Gastrocnemius medialis (tissue), 3 donors: ENCODE measurements around a stretch of chr3.

DNA sequence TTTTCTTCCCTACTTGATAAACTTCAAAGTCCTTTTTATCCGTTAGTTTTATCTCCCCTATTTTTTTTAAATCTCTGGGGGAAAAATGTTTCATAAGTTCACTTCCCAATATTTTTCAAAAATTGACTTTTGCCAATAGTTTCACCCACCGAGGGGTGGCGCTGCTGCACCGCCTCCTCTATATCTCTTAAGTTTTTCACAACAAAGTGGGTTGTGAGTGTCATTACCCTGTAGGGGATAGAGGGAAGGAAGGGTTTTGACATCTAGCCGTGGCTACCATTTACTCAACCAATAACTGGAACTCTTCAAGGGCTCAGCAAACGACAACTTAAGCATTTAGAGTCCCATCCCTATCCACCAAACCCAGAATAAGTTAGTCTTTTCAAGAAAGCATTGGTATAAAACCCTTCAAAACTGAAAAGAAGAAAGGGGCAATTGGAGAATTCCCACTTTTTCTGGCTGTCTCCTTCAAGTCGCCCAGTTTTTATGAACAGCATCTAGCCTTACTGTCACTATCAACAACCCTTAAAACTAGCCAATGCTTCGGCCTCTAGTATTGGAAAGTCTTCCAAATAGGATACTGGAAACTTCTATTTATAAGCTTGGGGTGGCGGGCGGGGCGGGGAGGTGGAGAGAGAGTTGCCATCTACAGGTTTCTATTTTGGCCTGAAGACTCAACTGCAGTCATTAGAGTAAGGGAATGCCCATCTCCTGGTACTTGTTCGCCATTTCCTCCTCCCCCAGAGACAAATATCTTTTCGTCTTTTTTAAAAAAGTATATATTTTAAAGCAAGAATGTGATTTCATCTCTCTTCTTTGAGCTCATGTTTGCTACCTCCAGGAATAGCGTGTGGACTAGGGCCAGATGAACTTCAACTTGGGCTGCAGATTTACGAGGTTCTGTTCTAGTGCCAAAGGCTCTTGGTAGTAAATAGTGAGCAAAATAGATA lies 3.0 kb downstream of the BCL6 start:
- PRO-cap: bidirectional peak, plus-strand start at position 240 of the sequence, minus-strand start outside the sequence; bidirectional peak, plus-strand start at position 687 of the sequence, minus-strand start at position 568 of the sequence
- RAMPAGE, long total RNA, 3 experiments: no peak in any of the 3 experiments

- PRO-cap: unidirectional peak, plus-strand start at chr3:188082217
- RAMPAGE, long total RNA, 3 experiments: no peak in any of the 3 experiments
Measured at GRCh38 chr3:188081853-188082456, 72.0 kb upstream of the LPP start.

GRCh38 chr3:188214313-188215050 lies 60.5 kb downstream of the LPP start:
- PRO-cap: no peak
- RAMPAGE, long total RNA, 3 experiments: no peak in any of the 3 experiments

- PRO-cap: no peak
- RAMPAGE, long total RNA, 3 experiments: no peak in any of the 3 experiments
Measured at GRCh38 chr3:188235809-188236298, 81.9 kb downstream of the LPP start.

DNA sequence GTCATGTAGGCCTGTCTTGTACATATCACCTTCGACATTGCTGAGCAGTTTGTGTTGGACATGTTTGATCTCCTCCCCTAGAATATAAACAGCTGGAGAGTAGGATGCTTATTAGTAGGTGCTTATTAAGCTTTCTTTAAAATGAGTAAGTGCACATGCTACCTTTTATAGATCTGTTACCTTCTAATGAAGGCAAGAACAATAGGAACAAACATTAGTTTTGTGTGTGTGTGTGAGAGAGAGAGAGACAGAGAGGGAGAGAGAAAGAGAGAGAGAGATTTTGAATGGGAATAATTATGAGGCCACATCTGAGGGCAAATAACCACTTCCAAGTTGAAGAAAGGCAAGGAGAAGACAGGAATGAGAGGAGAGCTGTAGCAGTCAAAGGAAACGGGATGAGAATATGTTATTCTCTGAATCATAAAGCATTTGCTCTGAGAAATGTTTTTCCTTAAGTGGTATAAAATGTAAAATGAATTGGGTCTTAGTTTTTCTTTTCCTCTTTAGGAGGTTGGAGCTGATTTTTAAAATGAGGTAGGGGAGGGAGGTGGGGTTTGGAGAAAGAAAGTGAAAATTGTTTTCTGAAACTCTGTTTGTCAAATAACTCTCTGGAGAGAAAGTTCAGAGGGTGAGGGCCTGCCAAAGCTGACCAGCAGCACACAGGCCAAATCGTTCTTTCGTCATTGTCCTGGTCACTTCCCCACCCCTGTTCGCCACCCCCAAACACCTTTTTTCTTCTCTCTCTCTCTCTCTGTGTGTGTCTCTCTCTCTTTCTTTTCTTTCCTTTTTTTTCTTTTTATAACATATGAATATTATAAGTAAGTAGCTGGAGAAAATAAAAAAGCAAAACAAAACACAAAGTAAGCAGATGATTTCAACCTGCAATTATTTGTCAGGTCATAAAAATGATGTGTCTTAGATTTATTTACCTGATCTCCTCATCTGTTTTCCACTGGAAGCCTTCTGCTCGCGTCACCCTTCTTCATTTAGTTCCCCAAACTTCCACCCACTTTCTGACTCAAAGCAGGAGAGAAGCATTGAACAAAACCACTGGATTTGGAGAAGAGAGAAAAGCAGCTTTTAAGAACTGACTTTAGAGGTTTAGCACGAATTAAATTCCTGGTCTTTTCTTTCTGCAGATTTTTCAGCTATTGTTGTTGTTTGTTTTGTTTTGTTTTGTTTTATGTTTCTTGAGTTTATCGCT lies 110.5 kb downstream of the LPP start:
- PRO-cap: bidirectional peak, plus-strand start at position 695 of the sequence, minus-strand start at position 405 of the sequence; unidirectional peak, plus-strand start at position 1,021 of the sequence
- RAMPAGE, long total RNA, 3 experiments: no peak in any of the 3 experiments

DNA sequence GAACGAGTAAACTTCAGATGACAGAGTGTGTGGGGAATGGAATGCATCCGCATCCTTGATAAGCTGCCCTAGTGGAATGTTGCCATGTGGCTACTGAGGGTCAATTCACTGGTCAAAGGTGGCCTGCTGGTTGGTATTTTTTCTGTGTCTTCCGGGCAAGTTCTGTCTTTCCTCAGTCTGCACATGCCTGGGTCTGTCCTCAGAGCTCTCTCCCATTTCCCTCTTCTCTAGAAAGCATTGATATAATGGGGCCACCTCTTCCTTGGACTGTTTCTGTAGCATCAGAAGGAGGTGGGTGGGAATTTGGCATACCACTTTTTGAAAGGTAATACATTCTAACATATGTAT lies 136.7 kb downstream of the LPP start:
- PRO-cap: no peak
- RAMPAGE, long total RNA, 3 experiments: no peak in any of the 3 experiments

DNA sequence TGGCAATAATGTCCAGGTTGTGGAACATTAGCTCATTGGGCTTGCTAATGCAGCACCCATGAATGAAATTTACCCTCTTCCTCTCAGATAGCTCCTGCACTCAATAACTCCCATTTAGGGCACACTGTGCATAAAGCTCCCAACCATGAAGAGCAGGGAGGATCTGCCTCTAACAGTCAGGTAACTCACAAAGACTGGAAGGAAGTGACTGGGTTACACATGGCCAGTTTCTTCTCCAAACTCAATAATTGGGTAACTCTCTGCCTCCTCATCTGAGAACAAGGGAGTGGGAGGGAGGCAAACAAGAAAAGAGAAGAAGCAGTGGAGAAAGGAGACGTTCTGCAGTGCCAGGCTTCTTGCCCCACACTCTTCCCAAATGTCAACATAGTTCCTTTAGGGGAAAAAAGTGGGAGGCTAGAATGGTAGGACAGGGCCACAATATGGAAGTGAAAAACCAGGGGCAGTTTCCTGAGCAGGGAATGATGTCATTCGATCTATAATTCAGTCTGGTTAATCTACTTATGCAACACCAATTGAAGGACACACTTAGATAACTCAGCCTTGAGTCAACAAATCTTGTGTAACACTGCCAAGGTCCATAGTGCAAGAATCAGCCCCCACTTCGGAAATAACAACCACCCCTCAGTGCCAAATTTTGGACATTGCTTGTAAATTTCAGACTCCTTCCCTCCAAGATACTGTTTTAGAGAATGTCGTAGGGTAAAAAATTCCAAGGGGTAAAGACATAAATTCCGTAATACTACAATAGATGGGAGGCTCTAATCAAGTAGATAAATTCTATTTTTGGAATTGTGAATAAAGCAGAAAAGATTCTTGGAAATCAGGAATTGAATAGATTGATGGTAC lies 142.9 kb downstream of the LPP start:
- PRO-cap: no peak
- RAMPAGE, long total RNA, 3 experiments: no peak in any of the 3 experiments

- PRO-cap: no peak
- RAMPAGE, long total RNA, 3 experiments: no peak in any of the 3 experiments
Measured at GRCh38 chr3:188298975-188299729, 145.2 kb downstream of the LPP start.

DNA sequence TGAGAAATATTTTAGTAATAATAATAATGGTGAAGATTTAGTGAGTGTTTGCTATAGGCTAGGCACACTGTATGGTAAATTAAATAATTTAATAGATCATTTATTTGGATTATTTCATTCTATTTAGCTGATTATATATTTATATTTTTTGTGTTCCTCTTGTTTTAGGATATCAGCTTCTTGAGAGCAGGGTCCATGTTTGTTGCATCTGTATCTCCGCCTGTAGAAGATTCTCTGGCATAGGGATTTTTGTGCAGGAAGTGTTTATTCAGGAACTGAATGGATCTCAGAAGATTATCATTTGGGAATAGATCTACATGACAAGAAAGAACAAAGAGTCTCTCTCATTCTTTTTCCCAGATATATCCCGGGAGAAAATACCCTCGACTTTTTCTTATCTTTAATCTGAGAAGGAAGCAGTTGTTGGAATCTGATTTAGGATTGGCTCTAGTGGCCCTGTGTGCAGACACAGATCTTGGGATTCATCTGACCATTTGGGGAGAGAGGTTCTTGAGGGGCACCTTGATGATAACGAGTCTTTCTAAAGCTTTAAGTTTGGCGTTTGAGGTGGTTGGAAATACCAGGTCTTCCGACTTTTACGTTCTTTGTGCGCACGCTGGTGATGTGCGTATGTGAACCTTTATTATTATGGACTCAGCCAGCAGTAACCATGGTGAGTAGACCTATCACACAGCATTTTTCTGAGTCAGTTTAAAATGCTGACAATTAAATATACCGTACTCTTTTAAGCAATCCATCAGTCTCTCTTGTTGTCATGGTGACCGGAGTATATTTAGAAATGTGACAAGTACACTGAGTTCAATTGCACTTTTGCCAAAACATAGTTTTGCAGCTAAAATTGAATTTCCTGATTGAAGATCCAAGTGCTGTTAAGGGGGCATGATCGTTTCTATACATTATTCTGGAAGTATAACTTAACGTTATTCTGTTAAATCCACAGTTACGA lies 171.9 kb downstream of the LPP start:
- PRO-cap: no peak
- RAMPAGE, long total RNA, 3 experiments: no peak in any of the 3 experiments

DNA sequence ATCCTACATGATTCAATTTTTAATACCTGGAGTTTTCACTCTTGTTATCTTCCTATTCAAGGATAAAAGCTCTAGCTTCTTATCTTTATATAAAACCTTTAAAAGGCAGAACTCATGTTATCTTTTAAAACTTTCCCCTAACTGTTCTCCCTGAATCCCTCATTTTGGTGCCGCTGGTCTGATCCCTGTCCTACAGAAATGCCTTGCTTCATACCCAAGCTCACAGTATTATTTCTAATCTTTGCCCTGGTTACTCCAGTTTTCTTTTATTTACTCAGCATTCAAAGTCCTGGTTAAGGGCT lies 247.2 kb downstream of the LPP start:
- PRO-cap: no peak
- RAMPAGE, long total RNA, 3 experiments: no peak in any of the 3 experiments

DNA sequence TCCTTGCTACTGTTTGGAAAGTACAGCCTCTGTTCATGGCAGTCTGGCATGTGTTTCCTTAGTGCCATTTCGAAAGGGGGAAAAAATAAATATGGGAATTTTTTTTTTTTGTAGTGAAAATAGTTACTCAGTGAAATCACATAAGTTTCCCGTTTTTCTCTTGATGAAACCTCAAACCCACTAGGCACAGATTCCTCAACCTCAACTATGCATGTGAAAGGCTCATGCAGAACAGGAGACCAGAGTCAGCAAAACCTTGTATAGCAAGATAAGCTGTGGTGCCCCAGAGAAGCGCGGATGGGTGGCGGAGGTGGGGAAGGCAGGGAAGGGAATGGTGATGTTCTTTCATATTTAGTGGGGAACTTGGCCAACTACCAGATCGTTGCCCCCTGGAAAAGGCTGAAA lies 353.4 kb downstream of the LPP start:
- PRO-cap: no peak
- RAMPAGE, long total RNA, 3 experiments: no peak in any of the 3 experiments

- PRO-cap: no peak
- RAMPAGE, long total RNA, 3 experiments: no peak in any of the 3 experiments
Measured at GRCh38 chr3:188624154-188624845, 470.3 kb downstream of the LPP start.

DNA sequence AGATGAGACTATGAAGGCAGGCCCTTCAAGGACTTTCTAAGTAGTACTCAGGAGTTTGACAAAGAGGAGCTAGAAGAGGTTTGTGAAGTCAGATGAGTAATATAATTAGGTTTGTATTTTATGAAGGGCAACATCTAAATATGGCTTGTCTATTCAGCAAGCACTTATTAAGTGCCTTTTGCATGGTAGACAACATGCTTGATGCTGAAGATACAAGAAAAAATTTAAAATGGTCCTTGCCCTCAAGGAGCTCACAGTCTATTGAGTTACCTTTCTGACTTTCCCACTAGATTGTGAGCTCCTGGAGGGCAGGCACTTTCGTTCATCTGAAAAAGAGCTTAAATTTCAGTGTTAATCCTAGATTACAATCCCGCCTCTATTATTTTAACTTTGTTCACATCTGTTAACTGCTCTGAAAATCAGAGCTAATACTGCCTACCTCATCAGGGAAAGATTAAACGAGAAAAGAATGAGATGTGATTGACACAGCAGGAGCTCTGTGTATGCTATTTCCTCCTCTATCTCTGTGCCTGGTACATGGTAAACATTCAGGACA lies 483.1 kb upstream of the TPRG1 start:
- PRO-cap: no peak
- RAMPAGE, long total RNA, 3 experiments: no peak in any of the 3 experiments

- PRO-cap: unidirectional peak, minus-strand start at chr3:188701759
- RAMPAGE, long total RNA, 3 experiments: no peak in any of the 3 experiments
Measured at GRCh38 chr3:188701309-188701831, 470.4 kb upstream of the TPRG1 start.

GRCh38 chr3:188723362-188723759 lies 448.4 kb upstream of the TPRG1 start:
- PRO-cap: no peak
- RAMPAGE, long total RNA, 3 experiments: no peak in any of the 3 experiments

DNA sequence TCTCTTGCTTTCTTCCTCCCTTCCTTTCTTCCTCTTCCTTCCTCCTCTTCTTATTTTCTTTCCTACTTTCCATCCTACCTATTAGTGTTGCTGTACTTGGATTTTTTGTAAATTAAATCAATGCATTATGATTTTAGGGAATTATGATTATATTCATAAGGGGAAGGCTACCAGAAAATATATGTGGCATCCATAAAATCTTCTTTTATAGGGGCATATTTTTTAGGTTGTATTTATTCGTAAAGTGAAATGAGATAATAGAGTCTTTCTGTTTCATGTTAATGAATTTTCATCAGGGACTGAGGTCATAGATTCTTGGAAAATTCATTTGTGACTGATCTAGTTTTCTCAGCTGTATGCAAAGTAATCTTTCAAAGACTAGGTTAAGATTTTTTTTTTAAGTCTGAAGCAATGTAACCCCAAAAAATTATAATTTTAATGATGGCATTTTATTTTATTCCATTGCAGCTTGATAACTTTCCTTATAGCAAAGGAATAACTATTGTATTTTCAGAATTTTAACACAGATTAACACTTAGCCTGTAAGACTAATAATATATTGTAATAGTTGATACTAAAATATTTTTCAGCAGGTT lies 292.4 kb upstream of the TPRG1 start:
- PRO-cap: no peak
- RAMPAGE, long total RNA, 3 experiments: no peak in any of the 3 experiments

DNA sequence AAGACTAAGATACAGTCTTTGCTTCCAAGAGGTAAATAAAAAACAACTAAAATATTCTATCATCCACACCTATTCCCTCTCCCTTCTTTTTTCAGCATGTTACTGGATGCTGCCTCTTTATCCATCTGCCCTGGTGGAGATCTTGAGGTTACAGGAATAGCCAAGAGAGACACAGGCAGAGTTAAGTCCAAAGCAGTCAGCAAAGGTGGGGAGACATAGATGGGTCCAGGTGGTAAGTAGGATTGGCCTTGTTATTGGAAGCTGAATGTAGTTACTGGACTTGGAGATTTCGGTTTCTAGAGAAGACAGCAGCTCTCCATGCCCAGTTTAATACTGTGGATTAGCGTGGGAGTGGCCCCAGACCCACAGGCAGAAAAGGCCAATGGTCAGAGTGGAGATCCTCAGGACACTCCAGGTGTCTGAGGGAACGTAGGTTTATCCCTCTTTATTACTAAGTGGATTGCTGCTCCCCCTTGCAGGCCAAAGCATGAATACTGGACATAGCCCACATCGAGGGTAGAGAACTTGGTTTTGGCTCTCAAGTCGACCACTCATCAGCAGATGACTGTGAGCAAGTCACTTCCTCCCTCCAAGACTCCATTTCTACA lies 225.5 kb upstream of the TPRG1 start:
- PRO-cap: no peak
- RAMPAGE, long total RNA, 3 experiments: no peak in any of the 3 experiments

DNA sequence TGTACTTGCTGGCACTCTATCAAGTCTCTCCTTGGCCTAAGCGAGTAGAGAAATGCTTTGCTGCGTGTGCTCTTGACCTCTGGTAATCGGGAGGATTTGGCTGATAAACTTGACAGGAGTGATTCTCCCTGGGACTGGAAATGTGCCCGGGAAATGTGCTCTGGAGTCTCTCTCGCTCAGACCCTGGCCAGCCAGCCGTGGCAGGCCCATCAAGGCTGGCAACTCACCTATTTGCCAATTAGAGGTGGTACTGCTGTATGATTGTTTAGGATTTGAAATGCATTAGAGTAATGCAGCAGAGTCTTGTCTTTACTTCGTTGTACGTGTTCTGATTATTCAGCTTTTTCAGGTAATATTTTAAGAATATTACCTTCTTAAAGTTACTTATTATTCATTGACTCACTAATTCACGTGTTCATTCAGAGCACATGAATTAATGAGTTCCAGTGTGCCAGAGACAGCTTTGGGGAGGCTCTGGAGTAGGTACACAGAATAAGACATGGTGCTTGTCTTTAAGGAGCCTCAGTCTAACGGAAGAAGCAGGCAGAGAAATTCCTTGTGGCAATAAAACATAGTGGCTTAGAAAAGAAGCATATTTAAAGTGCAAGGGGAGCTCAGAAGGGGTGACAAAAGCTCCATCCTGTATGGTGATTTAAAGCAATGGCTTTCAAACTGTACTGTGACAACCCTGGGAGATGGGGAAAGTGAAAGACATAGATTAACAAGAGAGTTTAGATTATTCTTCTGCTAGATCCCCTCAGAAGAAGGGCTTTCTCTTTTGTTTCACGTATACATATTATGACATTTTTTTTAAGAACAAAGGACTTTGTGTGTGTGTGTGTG lies 47.8 kb upstream of the TPRG1 start:
- PRO-cap: no peak
- RAMPAGE, long total RNA, 3 experiments: no peak in any of the 3 experiments

- PRO-cap: no peak
- RAMPAGE, long total RNA, 3 experiments: no peak in any of the 3 experiments
Measured at GRCh38 chr3:189710644-189711176, 79.5 kb downstream of the TP63 start.

- PRO-cap: no peak
- RAMPAGE, long total RNA, 3 experiments: no peak in any of the 3 experiments
Measured at GRCh38 chr3:190038021-190038580, 82.6 kb downstream of the P3H2 start.